Trachea (tissue), 1 donor: ENCODE data around the genes PALM3, PTGER1, ZNF333, OR1I1 and ILVBL.

DNA sequence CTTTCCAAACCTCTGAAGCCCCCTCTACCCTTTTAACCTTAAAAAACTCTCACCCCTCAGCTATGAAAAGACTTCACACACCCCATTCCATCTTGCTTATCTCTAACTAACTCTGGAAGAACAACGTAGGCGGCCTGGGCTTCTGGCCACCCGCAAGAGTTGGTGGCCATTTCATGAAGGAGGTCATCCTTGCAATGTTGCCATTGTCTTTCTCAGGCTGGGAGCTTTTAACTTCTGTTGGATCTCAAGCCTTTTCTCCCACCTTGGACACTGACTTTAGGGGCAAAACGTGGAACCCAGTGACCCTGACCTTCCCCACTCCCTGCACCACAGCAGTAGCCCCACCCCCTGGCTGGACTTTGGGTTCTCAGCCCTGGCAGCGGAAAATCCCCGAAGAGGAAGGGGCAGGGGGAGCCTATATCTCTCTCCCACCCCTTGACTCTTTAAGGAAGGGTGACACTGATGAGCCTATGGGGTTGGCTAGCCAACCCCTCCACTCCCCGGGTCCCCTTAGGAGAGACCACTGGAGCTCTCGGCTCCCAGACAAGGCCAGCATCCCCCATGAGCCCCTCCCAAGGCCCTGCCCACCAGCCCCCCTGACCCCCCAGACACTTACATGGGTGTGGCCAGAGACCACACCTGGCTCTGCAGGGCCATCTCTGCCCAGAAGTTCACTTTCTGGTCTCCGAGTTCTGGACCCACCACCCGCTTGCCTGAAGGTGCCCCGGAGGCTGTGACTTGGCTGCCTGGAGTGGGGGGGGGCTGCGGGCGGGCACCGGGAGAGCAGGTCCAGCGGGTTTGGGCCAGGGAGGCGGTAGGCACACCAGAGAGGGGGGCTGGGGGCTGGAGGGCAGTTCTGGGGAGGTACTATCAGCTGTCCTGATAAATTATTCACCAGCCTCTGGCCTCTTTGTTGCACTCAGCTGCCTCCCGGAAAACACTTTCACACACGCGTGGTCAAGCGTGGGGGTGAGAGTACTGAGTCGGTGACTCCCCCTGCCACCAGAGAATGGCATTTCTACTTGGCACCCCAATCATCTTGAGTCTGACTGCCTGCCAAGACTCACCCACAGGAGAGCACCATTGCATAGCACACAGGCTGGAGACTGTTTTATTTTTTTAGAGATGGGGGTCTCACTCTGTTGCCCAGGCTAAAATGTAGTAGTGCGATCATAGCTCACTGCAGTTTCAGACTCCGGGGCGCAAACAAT, at the start of gene PALM3:
Gene PALM3 (minus strand): TSS at position 753 of the 1,211 bp plus-strand sequence.
- PRO-cap = no peak

DNA sequence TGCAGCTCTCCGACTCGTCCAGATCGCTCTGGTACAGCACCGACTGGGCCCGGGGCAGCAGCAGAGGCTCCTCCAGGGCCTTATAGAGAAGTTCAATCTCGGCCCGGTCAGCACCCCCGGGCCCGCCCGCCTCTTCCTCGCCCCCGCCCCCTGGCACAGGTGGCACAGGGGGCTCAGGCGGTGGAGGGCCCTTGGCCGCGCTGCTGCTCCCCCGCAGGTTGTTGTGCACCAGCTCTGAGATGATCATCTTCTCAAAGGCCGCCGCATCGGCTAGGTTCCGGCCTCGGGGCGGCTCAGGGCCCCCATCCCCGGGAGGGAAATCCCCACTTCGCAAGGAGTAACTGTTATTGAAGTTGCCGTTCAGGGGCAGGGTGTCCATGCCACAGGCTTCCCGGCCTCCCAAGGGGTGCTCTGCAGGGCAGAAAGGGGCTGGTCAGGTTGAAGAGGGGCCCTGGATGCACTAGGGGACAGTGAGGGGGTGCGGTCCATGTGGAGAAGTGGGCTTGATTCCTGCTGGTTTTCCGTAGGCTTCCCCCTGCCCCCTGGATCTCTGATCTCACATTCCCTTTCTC, 14.9 kb upstream of the ASF1B start:
- PRO-cap = no peak

GRCh38 chr19:14161161-14161884, 24.9 kb upstream of the ASF1B start:
- PRO-cap = no peak

DNA sequence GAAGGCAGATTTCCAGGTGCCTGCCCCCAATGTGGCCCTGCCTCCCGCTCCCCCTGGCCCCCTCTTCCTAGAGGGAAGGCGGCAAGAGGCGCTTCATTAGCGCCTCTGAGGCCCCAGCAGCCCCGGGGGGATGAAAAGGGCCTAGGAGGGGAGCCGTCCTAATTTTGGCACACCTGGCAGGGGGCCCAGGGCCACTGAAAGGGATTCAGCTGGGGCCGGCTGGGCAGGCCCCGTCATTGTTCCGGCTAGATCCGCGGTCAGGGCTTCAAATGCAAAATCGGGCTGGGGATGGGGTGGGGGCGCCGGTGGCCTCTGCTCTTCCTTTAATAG, 41.5 kb upstream of the ADGRL1 start:
- PRO-cap = no peak

DNA sequence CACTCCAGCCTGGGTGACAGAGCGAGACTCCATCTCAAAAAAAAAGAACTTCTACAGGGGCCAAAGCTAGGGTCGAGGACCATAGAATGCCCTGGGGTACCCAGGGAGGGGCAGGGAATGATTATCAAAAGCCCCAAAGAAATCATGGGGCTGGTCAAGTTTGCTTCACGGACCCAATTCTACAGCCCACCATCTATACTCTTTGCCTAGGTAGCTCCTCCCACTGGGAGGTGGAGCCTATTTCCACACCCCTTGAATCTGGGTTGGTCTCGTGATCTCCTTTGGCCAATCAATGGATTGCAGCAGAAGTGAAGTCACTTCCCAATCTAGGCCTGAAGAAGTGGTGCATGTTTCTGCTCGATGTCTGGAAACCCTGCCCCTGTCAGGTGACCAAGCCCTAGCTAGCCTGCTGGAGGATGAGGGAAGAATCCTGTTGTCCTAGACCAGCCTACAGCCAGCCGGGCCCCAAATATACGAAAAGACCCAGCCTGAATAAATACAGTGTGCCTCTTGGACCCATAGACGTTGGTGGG, 86.3 kb upstream of the ADGRE5 start:
- PRO-cap = no peak

DNA sequence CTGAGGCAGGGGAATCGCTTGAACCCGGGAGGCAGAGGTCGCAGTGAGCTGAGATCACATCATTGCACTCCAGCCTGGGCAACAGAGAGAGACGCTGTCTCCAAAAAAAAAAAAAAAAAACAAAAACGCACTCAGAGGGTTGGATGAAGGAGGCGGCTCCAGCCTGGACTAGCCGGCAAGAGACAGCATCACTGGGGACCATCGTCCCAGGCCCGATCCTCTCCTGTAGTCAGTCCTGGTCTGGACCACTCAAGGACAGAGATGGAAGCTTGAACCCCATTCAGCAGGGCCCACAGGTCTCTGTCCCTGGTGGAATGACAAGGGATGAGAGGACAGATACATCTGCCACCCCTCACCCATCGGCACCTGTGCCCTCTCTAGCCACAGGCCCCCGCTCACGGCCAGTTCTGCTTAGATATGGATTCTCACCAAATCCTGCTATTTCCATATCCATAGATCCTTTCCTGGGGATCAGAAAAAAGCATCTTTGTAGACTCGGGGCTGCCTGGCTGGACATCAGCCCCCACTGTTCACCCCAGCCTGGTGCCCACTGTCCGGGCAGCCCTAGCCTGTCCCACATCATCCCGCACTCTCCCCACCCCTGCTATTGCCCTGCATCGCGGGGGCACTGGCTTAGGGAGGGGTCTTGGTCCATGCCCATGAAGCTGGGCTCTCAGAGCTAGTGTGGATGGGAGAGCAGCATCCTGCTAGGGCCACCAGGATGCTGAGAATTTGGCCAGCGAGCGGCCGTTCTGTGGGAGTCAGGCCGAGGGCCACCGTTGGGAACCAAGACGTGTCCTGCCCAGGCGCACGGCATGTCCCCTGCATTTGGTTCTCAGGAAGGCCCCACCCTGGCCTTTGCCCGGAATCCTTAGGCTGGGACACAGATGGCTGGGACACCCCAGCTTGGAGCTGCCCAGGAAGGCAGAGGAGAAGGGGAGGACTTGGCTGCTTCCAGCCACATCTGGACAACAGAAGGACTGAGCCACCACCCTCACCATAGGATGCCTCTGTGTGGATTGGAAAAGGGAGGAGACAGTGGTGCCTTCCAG, 14.3 kb downstream of the ADGRE5 start:
- PRO-cap = no peak

- PRO-cap = no peak
These were observed 7.9 kb downstream of the PKN1 start for GRCh38 chr19:14440870-14441625.

GRCh38 chr19:14475245-14476347, at the start of gene PTGER1:
Gene PTGER1 (minus strand): TSS chr19:14475354.
- PRO-cap = bidirectional peak, plus-strand start at chr19:14475662, minus-strand start at chr19:14475363

- PRO-cap = no peak
These were observed 15.2 kb downstream of the NDUFB7 start for GRCh38 chr19:14556481-14557156.

DNA sequence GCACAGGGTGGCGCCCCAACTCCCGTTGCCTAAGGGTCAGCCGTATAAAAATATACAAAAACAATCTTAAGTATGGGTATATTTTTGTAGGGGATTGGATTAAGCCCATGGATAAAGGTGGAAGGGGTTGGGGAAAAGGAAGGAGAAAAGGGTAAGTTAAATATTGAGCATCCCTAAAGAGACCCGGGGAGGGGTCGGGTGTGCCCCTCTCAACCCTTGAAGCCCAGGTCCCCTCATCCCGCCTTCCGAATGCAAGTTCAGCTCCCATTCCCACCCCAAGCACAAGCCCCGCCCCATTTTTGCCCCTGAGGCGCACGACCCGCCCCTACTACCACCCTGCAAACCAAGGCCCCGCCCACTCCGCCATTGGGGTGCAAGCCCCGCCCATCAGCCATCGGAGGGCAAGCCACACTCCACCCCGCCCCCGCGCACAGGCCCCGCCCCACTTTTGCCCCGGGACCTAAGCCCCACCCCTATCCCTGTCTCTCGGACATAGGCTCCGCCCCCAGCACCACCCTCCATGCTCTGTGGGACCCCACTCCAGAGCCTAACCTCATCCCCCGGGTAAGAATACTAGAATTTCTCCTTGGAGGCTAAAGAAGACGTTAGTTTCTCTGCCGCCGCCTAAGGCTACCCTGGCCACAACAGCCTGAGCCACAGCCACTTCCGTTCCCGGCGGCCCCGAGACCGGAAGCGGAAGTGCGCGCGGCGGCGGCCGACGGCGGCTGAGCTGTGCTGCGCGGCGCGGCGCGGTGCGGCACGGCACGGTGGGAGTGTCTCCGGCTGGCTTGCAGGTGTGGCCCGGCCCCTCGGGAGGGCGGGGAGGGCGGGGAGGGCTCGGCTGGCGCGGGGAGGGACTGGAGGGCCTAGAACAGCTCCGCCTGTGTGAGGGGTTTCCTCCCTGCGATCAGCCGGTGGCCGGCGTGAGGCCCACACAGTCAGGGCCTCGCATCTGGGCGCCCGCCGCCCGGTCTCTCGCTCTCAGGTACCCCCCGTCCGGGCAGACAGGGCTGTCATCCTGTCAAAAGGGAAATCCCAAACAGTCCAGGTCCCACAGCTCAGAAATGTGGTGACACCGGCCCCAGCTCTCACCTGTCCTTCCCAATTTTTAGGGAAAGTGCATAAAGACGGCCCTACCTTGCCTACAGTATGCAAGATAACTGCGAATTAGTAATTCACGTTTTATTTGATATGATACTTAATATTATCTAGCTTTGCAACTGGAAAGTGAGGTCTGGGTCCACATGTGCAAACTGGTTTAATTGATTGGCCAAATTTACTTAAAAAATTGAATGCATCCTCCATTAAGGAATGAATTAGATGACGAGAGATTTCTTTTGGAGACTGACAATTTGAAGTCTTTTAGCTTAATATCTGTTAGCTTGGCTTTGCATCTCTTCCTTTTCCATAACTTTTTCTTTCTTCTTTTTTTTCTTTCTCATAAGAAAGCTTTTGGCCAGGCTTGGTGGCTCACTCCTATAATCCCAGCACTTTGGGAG, at the start of gene ZNF333:
Gene ZNF333 (plus strand): TSS at position 692 of the 1,499 bp plus-strand sequence.
- PRO-cap = bidirectional peak, plus-strand start at position 698 of the sequence, minus-strand start at position 674 of the sequence

- PRO-cap = no peak
These were observed 37.4 kb downstream of the ADGRE2 start for GRCh38 chr19:14740764-14741502.

- PRO-cap = no peak
These were observed 23.0 kb downstream of the ADGRE2 start for GRCh38 chr19:14755316-14755754.

GRCh38 chr19:14785061-14785673, 6.8 kb upstream of the ADGRE2 start:
- PRO-cap = no peak

- PRO-cap = no peak
These were observed at the start of gene OR1I1 for GRCh38 chr19:15081923-15082379. Gene OR1I1 (plus strand): TSS chr19:15082211.

- PRO-cap = unidirectional peak, plus-strand start at chr19:15125334; unidirectional peak, minus-strand start at chr19:15125706; bidirectional peak, plus-strand start at chr19:15126048, minus-strand start at chr19:15125786
These were observed at the start of gene ILVBL for GRCh38 chr19:15124908-15125848. Gene ILVBL (minus strand): TSS chr19:15125786.

DNA sequence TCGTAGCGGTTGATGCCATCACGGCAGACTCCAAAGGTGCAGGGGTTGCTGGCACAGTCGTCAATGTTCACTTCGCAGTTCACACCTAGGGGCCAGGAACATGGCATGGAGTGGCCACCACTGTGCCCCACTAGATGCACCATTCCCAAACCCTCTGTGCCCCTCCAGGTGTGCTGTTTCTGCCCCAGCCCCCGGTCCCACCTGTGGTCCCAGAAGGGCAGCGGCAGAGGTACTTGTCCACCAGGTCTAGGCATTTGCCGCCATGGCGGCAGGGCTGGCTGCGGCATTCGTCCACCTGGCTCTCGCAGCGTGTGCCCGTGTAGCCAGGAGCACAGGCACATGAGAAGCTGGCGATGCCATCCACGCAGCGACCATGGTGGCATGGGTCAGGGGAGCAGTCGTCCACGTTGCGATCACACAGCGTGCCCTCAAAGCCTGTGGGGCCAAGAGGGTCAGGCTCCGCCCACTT, 13.9 kb downstream of the NOTCH3 start:
- PRO-cap = no peak

- PRO-cap = no peak
These were observed 5.9 kb downstream of the NOTCH3 start for GRCh38 chr19:15194891-15195213.

- PRO-cap = no peak
These were observed 6.5 kb downstream of the EPHX3 start for GRCh38 chr19:15225563-15226347.

DNA sequence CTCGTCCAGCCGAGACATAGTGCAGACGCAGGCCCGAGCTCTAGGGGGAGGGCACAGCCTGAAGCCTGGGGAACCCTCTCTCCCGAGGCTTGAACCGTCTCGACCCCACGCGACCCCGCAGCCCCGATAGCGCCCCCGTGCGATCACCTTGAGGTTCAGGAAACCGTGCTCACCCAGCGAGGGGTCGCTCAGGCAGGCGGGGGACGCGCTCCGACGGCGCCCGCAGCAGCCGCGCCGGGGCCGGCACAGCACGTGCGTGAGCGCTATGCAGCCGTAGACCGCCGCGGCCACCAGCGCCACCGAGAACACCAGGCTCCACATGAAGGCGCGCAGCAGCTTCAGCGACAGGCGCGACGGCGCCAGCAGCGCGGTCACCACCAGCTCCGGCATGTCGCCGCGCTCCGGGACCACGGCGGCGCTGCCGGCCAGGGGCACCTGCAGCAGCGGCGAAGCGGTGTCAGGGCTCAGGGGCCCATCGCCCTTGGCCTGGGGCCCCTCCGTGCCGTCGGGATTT, 369 bp downstream of the EPHX3 start:
- PRO-cap = no peak

DNA sequence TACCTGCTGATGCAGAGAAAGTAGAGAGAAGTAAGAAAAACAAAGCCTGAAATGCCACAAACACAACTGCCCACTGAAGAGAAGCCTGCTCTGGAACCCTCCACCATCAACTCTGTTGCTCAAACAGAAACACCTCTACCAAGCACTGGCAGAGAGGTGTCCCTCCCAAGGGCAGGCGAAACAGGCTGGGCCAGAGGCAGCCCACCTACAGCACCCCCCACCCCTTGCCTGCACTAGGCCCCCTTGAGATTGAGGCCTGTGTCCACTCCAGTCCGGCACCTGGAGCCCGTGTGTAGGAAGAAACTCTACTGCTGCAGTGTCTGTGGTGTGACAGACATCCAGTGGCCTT, 28.1 kb upstream of the EPHX3 start:
- PRO-cap = no peak